NALM6 (cell line): ENCODE measurements around the gene ARID1B.

DNA sequence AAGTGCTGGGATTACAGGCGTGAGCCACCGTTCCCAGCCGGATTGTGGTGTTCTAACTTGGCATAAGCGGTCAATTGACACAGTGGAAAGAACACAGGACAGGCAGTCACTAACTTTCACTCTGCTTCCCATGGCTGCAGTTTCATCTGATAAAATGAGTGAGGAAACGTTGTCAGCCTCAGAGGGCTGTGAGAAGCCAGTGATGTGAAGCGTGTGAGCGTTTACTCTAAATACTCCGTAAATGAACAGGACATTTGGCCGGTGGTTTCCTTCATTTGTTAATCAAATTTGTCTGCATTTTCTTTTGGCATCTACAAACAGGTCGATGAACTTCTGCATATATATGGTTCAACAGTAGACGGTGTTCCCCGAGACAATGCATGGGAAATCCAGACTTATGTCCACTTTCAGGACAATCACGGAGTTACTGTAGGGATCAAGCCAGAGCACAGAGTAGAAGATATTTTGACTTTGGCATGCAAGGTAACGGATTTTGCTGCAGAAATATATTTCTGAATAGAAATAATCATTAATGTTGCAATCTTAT is 87.2 kb upstream of the CLDN20 start:
- PRO-cap: no peak

DNA sequence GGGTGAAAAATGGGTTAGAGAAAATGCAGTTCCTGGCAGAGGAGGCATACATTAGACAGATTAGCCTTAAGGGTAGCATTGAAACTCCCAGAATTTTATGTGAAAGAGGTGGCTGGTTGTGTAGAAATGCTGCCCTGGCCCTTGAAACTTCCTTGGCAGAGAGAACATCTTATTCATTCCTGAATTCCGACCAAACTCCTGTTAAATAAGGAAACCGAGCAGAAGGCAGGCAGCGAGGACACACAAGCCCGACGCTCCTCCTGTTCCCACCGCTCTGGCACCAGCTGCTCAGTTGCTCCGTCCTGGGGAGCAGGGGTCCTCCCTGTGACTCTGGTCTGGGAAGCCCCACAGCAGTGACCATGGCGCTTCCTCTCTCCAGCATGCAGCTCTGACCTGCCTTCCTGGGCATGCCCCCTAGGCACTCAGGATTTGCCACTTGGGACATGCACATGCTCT is 35.2 kb upstream of the CLDN20 start:
- PRO-cap: no peak

- PRO-cap: no peak
Measured at GRCh38 chr6:155254045-155254483, 9.7 kb upstream of the CLDN20 start.

DNA sequence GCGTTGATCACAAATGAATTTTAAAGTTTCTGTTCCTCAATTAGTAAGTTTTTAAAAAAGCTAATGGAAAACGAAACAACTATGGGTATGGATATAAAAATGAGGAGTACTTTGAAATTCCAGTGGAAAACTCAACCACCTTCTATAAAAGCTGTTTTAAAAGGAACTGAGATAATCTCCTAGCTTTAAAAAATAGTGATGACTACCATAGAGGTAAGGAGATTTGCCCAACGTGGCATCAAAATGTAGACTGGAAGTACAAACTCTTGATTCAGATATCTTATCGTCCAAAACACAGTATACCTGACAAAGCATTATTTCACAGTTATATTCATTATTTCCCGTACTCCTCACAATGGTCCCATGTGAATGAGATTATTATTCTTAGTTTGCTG is 1.1 kb upstream of the TFB1M start:
- PRO-cap: no peak

DNA sequence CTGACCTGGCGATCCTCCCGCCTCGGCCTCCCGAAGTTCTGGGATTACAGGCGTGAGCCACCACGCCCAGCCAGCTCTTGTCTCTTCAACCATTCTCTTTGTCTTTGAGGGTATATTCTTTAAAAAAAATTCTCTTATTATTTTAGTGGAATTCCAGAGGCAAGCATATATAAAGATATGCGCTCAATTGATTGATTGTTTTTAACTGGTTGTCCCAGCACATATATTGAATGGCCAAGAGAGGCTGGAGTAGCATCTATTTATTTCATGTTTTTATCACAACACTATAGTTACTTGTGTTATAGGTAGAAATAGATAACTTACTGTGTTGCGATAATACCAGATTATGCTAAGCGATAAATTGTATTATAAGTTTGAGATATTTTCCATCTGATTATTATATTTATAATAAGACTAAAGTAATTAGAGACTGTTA is 379.3 kb upstream of the NOX3 start:
- PRO-cap: no peak

DNA sequence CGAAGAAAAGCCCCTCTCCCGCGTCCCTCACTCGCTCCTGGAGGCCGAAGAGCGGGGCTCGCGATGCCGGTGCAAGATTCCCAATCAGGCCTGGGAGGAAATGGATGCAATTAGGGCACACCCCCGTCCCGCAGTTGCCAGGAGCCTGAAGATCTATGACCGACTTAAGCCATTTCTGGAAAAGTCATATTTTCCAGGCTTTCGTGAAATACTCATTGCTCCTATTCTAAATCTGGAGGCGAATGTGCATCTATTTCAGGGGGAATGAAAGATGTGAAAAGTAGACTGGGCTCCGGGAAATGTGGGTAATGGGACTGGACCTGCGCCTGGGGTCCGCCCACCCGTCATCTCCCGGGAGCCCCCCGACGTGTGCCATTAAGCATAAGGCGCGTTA is 89.6 kb upstream of the ARID1B start:
- PRO-cap: bidirectional peak, plus-strand start at position 249 of the sequence, minus-strand start at position 157 of the sequence

- PRO-cap: bidirectional peak, plus-strand start at chr6:156777493, minus-strand start at chr6:156777233; bidirectional peak, plus-strand start at chr6:156777937, minus-strand start at chr6:156778105
Measured at GRCh38 chr6:156777175-156778174, at the start of gene ARID1B. ARID1B (plus strand) TSS chr6:156777378.

GRCh38 chr6:156943806-156944619 is 166.8 kb downstream of the ARID1B start:
- PRO-cap: no peak

DNA sequence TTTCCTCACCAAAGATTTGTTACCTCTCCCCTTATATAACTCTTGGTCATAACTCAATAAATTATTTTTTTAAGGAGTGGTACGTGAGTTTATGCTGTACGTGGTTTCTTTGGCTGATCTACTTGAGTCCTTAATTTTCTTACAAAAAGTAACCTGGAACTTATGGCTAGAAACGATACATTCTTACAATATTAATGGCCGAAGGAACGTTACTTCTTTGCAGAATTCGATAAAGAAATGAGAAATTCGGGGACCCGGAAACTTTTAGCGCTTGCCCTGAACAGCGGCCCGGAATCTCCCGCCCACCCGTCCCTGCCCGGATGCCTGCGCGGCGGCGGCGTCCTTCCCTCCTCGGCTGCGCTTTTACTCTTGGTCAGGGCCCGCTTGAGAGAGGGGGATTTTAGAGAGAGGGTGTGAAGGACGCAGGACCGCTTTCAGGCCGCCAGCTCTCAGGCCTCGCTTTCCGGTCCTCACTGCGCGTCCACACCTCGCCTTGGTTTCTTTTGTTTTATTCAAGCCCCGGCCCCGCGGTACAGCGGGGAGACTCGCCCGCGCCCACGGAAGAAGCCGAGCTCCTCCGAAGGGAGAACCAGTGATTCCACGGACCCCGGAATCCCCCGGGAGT is 243.7 kb downstream of the ARID1B start:
- PRO-cap: bidirectional peak, plus-strand start at position 366 of the sequence, minus-strand start at position 371 of the sequence

DNA sequence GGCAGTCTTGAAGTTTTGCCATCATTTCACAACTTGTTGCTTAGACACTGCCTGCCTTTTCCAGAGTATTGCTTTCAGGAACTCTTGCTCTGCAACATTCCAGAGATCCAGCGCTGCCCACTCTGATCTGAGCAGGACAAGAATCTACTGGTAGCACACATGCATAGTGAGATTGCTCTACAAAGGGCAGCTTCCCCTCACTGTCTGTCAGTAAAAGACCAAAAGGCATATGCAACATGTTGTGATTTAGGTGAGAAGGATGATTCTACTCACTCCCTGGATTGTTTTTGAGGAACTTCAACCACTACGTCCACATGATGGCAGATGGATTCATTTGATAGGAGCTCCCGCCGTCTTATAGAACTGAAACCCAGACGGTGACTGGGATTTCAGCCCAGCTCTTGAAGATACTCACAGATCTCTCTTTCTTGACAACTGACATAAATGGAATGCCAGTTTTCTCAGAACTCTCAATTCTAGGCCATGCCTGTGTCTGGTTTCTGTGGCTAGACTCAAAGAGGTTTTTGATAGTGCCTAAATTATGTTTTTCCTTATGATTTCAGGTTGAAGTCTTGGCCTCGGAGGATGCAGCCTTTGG is 259.2 kb downstream of the ARID1B start:
- PRO-cap: no peak

DNA sequence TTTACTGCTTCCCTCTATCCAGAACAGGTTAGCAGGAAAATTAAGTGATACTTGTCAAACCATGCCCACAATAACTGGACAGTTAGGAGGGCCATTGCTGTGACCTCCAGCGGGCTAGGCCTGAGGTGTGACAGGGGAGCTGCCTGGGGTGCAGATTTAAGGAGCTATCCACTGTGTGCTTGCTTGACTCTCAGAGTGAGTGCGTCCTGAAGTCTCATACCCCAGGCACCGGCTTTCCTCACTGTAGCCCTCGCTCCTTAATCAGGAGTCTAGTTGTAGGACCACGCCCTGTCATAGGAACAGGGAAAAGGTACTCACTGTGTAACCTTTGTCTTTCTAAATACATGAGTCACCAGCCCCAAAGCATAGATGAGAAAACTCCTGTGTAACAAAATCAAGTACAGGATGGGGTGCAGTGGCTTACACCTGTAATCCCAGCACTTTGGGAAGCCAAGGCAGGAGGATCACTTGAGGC is 141.7 kb downstream of the TMEM242 start:
- PRO-cap: no peak

DNA sequence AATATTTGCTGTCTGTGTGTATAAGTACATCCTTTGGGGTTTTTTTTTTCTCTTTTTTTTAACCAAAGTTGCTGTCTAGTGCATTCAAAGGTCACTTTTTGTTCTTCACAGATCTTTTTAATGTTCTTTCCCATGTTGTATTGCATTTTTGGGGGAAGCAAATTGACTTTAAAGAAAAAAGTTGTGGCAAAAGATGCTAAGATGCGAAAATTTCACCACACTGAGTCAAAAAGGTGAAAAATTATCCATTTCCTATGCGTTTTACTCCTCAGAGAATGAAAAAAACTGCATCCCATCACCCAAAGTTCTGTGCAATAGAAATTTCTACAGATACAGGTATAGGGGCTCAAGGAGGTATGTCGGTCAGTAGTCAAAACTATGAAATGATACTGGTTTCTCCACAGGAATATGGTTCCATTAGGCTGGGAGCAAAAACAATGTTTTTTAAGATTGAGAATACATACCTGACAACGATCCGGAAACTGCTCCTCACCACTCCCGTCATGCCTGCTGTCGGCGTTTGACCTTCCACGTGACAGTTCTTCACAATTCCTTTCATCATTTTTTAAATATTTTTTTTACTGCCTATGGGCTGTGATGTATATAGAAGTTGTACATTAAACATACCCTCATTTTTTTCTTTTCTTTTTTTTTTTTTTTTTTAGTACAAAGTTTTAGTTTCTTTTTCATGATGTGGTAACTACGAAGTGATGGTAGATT is 115.1 kb downstream of the TMEM242 start:
- PRO-cap: no peak

DNA sequence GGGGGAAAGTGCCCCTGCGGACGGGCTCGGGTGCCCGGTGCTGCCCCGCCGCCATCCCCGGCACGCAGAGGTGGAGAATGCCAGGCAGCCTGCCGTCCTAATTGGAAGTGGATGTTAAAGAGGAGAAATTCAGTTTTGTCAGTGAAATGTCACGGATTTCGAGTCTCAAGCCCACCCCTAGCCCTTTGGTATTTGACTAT is 86.5 kb downstream of the TMEM242 start:
- PRO-cap: no peak

DNA sequence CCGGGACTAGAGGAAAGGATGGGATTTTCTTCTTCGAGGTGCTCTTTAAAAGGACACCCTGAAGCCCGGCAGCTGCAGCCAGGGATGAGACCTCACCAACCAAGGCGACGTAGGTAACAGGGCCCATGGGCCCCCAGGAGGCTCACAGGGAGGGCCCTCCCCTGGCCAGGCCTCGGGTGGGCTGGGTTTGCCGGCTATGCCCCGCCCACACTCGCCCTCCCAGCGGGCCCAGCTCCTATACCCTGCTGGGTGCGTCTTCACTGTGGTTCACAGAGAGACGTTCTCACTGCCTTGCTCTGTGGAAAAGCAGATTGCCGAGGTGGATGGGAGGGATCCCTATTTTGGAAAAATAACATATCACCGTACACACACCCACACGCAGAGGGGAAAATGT is 49.7 kb downstream of the TMEM242 start:
- PRO-cap: unidirectional peak, plus-strand start at position 238 of the sequence; unidirectional peak, plus-strand start at position 265 of the sequence

DNA sequence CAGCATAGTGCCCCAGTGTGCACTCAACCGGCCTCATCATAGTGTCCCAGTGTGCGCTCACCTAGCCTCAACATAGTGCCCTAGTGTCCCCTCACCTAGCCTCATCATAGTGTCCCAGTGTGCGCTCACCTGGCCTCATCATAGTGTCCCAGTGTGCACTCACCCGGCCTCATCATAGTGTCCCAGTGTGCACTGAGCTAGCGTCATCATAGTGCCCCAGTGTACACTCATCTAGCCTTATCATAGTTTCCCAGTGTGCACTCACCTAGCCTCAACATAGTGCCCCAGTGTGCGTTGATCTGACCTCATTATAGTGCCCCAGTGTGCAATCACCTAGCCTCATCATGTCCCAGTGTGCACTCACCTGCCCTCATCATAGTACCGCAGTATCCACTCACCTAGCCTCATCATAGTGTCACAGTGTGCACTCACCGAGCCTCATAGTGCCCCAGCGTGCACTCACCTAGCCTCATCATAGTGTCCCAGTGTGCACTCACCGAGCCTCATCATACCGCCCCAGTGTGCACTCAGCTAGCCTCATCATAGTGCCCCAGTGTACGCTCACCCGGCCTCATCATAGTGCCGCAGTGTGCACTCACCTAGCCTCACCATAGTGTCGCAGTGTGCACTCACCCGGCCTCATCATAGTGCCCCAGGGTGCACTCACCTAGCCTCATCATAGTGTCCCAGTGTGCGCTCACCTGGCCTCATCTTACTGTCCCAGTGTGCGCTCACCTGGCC is 11.1 kb downstream of the TMEM242 start:
- PRO-cap: no peak

DNA sequence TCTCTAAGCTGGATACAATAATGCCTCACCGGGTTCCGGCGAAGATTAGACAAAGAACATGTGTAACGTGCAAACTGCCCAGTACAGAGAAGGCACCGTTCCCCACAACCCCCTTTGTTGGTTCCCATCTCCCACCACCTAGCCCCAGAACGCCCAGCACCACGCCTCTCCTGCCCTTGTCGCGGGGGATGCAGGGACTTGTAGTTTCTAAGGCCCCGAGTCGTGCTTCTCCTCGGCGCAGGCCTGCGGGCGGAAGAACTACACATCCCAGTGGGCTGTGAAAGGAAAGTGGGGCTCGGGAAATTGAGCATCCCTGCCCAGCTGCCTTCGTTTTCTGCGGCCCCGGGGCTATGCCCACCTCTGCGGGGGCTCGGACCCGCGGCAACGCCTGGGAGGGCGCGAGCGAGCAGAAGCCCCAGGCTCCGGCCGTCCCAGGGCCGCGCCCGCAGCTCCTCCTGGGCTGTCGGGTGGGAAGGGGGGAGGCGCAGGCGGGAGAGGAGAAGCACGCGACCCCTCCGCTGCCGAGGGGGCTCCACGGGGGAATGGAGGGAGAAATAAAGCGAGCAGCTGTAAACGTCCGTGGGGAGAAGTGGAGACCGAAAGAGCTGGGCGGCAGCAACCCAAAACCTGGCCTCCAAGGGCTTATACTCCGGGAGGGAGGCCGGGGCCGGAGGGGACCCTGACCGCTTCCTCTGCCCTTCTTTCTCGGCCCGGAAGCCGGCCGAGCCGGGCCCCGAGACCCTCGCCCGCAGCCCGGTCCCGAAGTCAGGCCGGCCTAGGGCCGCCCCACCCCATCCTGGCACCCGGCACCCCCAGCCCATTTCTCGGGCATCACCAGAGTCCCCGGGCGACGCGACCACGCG is 878 bp upstream of the ZDHHC14 start:
- PRO-cap: no peak

GRCh38 chr6:157520918-157521342 is 139.9 kb downstream of the ZDHHC14 start:
- PRO-cap: no peak

DNA sequence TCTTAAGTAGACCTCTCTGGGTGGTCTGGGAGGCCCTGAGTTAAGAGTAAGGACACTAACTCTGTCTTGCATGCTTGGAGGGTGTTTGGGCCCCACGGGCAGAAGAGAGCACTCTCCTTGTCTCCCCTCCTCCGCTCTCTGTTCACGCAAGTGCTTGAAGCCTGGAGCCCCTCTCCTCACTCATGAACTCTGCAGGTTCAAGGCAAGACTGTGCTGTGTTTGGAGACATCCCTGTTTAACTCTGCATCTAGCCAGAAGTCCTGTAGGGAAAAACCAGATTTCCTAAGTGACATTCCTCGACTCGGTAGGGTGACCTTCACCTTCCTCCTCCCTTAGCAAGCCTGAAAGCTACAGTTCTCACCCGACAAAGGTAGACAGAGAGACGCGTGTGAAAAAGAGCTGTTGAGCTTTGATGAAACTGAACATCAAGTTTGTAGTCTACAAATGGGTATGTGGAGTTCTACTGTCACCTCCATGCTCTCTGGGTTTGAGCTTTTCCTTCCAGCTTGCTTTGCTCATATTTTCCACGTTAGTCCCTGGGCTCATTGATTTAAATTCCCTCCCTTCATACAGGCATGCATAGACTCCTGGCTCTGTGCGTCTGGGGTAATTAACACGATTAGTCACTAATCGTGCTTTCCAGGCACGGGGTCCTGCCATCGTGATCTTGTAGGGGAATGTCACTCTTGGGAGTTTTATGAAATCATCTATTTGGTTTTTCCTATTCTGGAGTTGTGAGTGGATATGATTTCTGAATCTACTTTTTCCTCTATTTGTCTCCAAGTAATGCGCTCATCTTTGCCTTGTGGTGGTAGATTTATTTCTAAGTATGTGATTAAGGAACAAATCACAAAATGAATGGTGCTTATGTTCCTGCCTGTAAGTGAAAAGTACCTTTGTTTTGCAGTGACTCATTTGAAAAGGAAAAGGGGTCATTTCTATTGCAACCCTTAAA is 154.3 kb downstream of the ZDHHC14 start:
- PRO-cap: no peak

DNA sequence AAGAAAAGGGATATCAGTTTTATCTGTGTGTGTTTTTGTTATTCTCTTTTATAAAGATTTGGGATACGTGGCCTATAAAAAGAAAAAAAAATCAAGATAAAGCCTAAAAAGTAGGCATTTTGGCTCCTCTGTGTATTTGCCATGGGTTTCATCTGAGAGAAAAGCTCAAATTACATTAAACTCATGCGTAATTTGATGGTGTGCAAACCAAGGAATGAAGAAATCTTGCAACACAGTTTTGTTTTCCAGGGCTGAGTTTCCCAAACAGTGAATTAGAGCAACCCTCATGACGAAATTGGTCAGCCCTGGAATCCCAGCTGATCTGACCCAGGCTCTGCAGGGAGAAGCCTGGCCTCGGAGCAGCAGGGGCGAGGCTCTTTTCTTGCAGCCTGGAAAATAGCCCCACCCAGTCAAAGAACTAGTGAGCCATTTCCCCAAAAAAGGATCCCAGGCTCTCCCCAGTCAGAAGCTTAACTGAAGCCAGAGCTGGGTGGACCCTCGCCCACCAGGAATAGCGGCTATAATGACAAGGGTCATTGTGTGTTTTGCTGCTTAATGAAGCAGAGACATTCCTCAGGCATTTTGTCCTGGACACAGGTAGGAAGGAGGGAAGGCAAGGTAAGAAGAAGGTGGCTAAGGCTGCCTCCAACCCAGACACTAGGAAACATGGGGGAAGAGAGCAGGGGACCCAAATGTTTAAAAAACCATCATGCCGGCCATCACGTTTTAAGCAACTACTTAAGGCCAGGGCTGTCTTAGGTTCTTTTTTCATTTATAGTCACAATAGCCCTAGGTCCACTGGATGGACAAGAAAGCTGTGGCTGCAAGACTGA is 107.2 kb upstream of the SNX9 start:
- PRO-cap: no peak

DNA sequence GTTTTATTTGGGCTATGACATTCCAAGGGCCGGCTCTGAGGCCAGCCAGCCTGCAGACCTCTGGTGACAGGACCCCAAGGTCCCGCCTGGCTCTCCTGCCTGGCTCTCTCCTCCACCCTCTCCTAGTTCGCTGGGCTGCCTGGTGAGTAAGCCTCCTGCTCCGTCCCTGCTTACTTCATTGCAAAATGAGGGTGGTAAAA is 43.1 kb upstream of the SNX9 start:
- PRO-cap: no peak